GM23338 (cell line): ENCODE measurements around a stretch of chr11.

DNA sequence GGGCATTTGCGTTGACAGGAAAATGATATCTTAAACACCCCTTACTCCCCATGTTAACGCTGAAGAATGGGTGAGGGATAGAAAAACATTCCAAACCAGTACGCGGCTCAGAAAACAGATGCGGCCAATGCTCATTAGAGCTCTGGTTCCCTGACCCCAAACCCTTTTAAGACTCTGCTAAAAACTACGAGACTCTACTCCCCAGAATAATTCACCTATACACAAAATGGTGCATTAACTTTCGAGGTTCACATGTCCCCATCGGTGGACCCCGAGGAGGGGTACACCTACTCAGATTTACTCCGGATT, 23.5 kb downstream of the LMO2 start:
- PRO-cap: no peak
- RAMPAGE, long total RNA: no peak

DNA sequence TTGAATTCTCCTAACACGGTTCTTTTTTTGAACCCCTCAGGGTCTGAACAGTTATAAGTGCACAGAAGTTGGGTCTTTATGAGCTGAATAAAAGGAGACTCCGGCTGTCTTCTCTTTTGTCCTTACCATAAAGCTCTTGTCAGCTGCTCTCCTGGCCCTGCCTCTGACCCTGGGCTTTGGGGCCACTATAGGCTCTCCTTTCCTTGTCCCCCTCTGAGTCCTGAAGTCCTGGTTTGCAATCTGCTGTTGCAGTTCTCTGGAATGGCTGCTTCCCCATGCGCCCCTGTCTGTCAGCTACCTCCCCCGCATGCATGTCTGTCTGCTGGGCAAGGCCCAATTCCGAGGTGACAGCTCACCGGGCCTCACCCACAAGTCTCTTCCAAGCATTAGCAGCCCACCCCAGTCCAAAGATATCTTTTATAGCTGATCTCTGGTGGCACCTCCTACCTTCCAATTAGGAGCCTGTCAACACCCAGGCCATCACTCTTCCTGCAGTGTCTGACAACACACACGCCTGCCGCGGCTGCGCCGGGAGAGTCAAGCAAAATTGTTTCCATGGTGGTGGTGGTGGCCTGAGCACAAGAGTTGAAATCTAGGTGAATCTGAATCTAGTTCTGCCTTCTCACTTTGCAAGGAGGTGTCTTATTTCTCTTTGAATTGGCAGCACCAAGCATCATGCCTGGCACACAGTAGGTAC, 1.0 kb upstream of the LMO2 start:
- PRO-cap: no peak
- RAMPAGE, long total RNA: no peak

GRCh38 chr11:34052678-34052761, 989 bp downstream of the CAPRIN1 start:
- PRO-cap: bidirectional peak, plus-strand start at chr11:34052841, minus-strand start at chr11:34052743
- RAMPAGE, long total RNA: no peak

- PRO-cap: bidirectional peak, plus-strand start at chr11:34052841, minus-strand start at chr11:34052743; bidirectional peak, plus-strand start at chr11:34052994, minus-strand start at chr11:34052881; bidirectional peak, plus-strand start at chr11:34053100, minus-strand start at chr11:34053170; bidirectional peak, plus-strand start at chr11:34053455, minus-strand start at chr11:34053469
- RAMPAGE, long total RNA: start-site peak on the minus strand at chr11:34053283-34053332, 27 and 12 reads in 2 replicates
Observed at GRCh38 chr11:34052762-34054003, 1.7 kb downstream of the CAPRIN1 start.

- PRO-cap: no peak
- RAMPAGE, long total RNA: no peak
Observed at GRCh38 chr11:34180843-34181236, 75.4 kb downstream of the NAT10 start.

- PRO-cap: no peak
- RAMPAGE, long total RNA: no peak
Observed at GRCh38 chr11:34241924-34242692, 115.7 kb downstream of the ABTB2 start.

DNA sequence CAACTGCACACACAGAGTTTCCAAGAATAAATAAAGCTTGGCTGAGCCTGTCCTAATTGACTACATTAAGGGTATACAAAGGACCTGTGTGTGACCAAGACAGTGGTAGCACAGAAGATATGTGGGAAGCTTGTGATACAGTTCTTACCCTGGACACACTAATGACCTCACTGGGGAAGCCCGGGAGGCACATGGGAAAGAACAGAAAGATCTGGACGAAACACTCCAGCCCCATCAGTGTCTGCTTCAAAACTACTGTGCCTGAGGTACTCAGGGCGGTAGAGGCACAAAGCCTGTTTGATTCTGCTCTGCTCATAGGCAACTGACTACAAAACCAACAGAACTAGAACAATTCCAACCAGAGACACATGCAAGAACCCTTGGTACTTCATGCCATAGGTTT, 41.1 kb downstream of the ABTB2 start:
- PRO-cap: no peak
- RAMPAGE, long total RNA: no peak

DNA sequence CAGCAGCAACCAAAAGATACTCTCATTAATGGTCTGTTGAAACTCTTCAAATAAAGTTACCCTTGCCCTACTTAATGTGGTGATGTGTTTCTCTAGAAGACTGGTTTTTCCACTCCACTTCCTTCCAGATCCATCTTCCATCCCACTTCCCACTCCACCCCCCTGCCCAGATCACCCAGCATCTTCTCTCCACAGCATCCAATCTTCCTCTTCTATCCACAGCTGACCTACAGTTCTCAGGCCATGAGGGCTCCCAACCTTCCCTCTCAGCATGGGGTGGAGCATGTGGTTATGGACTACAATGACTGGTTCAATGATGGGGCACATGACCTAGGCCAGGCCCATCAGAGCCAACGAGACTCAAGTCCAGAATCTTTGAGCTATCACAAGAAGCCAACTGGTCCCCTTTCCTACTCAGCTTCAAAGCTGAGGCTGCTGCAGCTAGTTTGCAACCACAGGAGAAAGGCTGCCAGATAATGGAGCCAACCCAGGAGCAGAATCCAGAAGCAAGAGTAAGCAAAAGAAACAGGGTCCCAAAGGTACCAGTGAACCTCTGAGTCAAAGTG, 28.5 kb downstream of the ABTB2 start:
- PRO-cap: no peak
- RAMPAGE, long total RNA: no peak

GRCh38 chr11:34345258-34345748, 12.5 kb downstream of the ABTB2 start:
- PRO-cap: no peak
- RAMPAGE, long total RNA: no peak

- PRO-cap: no peak
- RAMPAGE, long total RNA: no peak
Observed at GRCh38 chr11:34349794-34350349, 7.9 kb downstream of the ABTB2 start.

DNA sequence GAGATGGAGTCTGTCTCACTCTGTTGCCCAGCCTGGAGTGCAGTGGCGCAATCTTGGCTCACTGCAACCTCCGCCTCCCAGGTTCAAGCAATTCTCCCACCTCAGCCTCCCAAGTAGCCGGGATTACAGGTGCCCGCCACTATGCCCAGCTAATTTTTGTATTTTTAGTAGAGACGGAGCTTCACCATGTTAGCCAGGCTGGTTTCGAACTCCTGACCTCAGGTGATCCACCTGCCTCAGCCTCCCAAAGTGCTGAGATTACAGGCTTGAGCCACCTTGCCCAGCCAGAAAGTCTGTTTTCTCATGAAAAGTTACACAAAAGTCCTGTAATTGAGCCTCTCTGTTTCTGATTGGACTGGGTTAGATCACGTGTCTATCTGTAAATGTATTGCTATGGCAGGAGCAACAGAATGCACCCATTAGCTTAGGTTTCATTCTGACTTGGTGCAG, 22.3 kb upstream of the CAT start:
- PRO-cap: no peak
- RAMPAGE, long total RNA: no peak

GRCh38 chr11:34630612-34630974, 9.7 kb downstream of the EHF start:
- PRO-cap: no peak
- RAMPAGE, long total RNA: no peak

GRCh38 chr11:34653641-34654332, 32.9 kb downstream of the EHF start:
- PRO-cap: no peak
- RAMPAGE, long total RNA: no peak

DNA sequence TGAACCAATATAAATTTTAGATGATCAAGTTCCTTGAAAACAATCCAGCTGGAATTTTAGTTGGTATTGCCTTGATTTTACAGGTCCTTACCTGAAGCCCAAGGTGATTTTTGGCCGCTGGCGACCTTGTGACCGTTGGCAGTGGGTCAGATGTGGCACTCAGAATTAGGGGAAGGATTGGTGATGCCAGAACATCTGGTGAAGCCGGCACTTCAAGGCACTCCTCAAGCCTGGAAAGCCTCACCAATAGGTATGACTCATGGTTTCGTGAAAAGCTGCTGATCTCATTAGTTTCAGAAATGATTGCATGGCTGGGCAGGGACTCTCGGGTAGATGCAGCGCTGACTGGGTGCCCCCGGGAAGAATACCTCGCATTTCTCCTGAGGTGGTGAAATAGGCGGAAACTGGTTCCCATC, 64.3 kb downstream of the EHF start:
- PRO-cap: no peak
- RAMPAGE, long total RNA: no peak

DNA sequence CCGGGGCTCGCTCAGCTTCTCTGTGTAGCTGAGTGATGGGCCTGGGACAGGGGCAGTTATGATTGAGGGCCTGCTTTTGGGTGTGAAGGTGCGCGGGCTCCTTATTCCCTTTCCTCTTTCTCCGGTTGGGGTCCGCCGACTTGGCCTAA, 280 bp downstream of the PDHX start:
- PRO-cap: bidirectional peak, plus-strand start at position 59 of the sequence, minus-strand start at position 60 of the sequence
- RAMPAGE, long total RNA: no peak

DNA sequence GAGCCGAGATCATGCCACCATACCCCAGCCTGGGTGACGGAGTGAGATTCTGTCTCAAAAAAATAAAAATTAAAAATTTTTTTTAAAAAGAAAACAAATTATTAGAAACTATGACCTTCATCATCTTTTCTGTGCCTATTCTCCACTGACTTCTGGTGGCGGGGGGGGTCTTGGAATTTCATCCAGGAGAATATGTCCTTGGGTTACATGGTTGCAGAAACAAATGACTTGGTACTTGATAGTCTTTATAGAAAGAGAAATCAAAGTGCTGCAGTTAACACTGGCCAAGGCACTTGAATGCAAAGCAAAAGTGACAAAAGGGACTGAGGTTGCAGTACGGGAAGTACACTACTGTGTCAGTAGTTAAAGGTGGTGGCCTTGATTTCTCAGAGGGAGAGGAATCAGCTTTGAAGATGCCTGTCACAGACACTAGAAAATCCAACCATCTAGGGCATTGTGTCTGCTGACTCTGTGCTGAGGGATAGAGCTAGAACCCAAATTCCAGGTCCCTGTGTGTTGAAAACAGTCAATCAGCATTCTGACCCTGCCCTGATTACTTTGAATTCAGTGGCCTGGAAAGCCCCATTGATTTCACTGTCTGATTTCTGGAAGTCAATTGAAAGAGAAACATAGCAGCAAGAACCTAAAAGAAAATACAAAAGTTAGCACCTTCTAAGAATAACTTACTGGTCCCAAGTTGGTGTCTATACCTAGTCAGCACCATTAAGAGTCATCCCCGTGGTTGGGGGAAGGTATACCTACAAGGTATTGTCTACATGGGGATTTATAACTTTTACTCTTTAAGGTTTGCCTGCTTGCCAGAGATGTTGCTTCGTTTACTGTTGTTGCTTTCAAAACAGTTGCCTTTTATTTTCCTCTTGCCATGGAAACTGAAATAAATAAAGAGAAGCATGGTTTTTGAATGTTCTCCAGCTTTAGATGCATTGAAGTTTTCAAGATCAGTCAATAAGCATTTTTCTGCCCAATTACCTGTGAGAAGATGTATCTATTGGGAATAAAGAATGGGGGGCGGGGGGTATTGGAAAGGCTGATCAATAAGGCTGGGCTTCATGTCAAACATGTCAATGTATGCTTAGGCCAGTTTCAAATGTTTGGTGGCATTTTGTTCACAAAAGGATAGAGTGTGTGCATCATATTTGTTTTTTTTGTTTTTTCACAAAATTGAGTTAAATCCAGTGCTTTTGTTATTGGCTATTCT, 97.2 kb downstream of the PDHX start:
- PRO-cap: no peak
- RAMPAGE, long total RNA: no peak

- PRO-cap: no peak
- RAMPAGE, long total RNA: no peak
Observed at GRCh38 chr11:35029727-35030485, 109.1 kb upstream of the CD44 start.

DNA sequence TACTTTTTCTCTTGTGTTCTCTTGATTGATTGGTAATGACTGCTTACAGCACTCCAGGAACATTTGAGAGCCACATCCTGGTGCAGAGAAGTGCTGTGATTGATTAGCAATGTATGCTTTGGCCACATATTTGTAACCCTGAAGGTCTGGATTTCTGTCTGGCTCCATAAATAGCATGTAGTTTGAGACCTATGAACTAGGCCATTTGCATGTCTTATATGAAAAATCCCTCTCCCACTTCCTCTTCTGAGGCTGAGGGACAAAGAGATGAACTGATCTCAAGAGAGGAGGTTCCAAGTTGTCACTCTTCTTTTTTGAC, 49.3 kb upstream of the CD44 start:
- PRO-cap: no peak
- RAMPAGE, long total RNA: no peak

- PRO-cap: no peak
- RAMPAGE, long total RNA: no peak
Observed at GRCh38 chr11:35321745-35322529, 97.4 kb downstream of the SLC1A2 start.

DNA sequence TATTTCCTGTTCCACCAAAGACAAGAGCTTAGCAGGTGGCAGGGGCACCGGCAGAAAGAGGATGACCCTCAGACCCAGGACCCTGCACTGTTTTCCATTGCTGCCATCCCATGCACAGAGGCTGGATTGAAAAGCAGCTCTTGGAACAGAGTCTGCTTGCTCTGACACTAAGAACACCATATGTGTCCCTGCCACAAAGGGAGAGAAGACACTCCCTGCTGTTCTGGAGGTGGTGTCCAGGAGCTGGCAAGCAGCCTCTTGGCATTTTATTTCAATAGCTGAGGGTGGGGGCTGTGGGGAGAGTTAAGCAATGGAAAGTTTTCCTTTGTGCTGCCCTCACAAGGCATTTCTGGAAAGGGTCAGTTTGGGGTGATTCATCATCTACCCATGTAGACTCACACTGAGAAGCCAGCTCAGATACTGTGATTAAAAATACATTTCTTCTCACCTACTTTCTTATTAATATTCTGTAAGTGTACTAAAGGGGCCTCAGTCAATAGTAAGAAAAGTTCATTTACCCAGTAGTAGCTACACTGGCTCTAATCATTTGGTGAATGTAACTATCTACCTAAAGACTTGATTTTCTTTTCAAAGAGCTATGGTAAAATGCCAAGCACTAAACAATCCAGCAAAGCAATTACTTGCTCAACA, 55.3 kb downstream of the SLC1A2 start:
- PRO-cap: no peak
- RAMPAGE, long total RNA: no peak